Tibial nerve (tissue), 3 donors: ENCODE results near the genes KRTAP27-1, KRTAP19-3 and KRTAP19-8.

GRCh38 chr21:29299277-29299880, 657 bp downstream of the BACH1 start:
- PRO-cap = bidirectional peak, plus-strand start at chr21:29299377, minus-strand start at chr21:29299204
- RAMPAGE, long total RNA, 3 experiments = start-site peak on the plus strand in 1 of 3 experiments, at chr21:29299402-29299436 at its widest, 21 reads per replicate

GRCh38 chr21:29332500-29333343, 34.0 kb downstream of the BACH1 start:
- PRO-cap = no peak
- RAMPAGE, long total RNA, 3 experiments = no peak in any of the 3 experiments

DNA sequence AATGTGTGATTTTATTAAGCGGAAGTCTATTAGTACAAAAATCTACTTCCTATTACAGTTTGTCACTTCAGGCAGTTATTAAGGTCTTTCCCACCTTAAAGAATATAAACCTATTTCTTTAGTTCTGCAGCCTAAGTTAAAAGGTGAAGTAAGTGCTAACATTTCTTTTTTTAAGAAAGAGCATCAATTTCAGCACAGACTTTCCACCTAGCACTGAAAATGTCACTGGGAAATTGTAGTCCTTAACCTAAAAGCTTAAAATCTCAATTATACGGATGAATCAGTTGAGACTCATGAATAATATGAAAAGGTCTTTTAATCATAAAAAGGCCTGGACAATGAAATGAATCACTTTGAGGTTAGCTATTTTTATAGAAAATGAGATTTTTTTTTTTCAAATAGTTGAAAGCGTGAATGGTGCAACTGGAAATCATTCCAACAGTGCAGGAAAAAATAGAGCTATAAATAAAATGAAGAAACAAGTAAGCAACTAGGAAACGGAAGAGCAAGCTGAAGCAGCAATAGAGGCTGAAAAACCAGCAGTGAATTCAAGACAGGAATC, 142.8 kb downstream of the BACH1 start:
- PRO-cap = no peak
- RAMPAGE, long total RNA, 3 experiments = no peak in any of the 3 experiments

- PRO-cap = no peak
- RAMPAGE, long total RNA, 3 experiments = no peak in any of the 3 experiments
These were observed at the start of gene KRTAP27-1 for GRCh38 chr21:30337518-30338048. Gene KRTAP27-1, minus strand, starts transcription at chr21:30337694.

GRCh38 chr21:30491930-30492212, at the start of gene KRTAP19-3:
Gene KRTAP19-3, minus strand, starts transcription at chr21:30492013.
- PRO-cap = no peak
- RAMPAGE, long total RNA, 3 experiments = no peak in any of the 3 experiments

DNA sequence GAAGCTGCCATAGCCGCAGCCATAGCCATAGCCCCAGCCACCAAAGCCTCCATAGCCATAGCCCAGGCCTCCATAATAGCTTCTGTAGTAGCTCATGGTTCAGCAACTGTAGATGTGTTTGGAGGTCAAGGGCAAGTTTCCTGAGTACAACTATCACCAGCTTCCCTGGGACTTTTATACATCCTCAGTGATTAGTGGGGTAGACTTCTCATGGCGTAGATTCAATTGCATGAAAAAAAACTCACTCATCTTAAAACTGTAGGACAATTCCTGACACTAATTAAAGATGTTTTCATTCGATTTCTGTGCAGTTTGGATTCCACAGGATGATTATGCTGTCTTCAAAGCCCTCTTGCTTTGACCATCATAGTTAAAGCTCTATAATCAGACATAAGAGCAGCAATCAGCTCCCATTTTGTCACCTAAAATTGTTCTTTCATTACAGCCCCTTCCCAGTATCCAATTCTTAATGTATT, at the start of gene KRTAP19-8:
KRTAP19-8 (minus strand) TSS at position 129 of the 476 bp plus-strand sequence.
- PRO-cap = no peak
- RAMPAGE, long total RNA, 3 experiments = no peak in any of the 3 experiments

DNA sequence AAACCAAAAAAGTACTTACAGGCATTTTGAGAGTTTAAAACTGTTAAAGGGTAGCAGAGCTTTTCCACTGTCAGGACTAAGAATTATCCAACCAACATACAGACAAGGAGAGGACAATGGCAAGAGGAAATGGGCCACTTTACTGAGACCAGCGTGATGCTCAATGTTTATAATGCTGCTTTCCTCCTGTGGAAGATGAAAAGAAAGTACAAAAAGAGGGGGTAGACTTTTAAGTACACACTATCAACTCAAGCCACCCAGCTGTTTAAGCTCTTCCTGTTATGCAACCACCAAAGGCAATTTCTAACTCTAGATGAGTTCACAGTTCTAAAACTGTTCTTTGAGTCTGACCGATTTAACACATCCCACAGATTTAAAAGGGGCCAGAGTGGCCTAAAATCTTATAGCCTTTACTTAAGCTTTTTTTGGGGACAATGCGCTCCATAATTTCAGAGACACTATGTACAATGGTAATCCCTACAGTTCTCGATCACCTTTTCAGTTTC, 120.9 kb upstream of the KRTAP19-8 start:
- PRO-cap = no peak
- RAMPAGE, long total RNA, 3 experiments = no peak in any of the 3 experiments

GRCh38 chr21:31174031-31174804, 135.9 kb upstream of the KRTAP19-8 start:
- PRO-cap = no peak
- RAMPAGE, long total RNA, 3 experiments = no peak in any of the 3 experiments

DNA sequence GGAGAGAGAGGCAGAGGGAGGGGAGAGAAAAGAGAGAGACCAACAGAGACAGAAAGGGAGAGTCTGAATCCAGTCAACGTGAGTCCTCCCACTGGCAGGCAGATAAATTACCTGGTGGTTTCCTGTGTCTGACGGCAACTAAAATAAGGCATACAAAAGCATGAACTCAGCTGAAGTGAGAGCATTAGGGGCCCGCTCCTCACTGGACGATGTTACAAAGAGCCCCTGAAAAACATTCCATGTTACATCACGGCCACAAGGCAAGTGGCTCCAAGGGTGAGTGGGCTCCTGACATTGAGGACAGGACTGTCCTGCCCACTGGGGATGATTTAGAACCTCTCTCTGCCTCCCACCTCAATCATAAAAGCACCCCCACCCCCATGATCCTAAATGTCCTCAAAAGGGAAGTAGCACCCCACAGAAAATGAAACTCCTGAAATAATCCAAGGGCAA, 66.7 kb upstream of the TIAM1 start:
- PRO-cap = no peak
- RAMPAGE, long total RNA, 3 experiments = no peak in any of the 3 experiments

DNA sequence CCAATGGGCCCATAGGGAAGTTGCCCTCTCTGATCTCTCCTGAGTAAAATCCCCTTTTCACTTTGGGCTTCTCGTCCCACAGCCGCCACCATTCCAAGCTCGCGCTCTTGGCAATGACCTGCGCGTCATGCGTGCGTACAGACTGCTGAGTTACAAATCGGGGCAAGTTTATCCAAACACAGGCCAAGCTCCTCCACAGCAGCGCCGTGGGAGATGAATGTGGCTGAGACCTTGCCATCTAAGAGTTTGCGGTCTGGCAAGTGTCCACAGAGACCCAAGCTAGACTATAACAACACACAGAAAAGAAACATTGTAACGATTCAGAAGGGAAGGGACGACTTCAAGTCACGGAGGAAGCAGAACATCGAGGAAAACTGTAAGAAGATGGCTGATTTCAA, 116.3 kb upstream of the SOD1 start:
- PRO-cap = no peak
- RAMPAGE, long total RNA, 3 experiments = no peak in any of the 3 experiments

DNA sequence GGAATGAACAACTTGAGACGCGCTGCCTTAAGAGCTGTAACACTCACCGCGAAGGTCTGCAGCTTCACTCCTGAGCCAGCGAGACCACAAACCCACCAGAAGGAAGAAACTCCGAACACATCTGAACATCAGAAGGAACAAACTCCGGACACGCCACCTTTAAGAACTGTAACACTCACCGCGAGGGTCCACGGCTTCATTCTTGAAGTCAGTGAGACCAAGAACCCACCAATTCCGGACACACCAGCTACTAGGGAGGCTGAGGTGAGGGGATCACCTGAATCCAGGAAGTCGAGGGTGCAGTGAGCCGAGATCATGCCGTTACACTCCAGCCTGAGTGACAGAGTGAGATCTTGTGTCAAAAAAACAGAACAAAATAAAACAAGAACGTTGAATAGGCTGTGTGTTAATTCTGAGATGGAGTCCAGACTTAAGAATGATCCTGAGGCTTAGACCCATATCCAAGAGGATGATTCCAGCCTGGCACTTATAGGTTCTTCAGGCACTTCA, 4.3 kb upstream of the SOD1 start:
- PRO-cap = no peak
- RAMPAGE, long total RNA, 3 experiments = no peak in any of the 3 experiments

GRCh38 chr21:31673633-31674854, 14.6 kb downstream of the SOD1 start:
- PRO-cap = no peak
- RAMPAGE, long total RNA, 3 experiments = no peak in any of the 3 experiments

- PRO-cap = no peak
- RAMPAGE, long total RNA, 3 experiments = no peak in any of the 3 experiments
These were observed 75.6 kb downstream of the HUNK start for GRCh38 chr21:31948289-31948998.

- PRO-cap = no peak
- RAMPAGE, long total RNA, 3 experiments = no peak in any of the 3 experiments
These were observed 22.1 kb downstream of the MIS18A start for GRCh38 chr21:32256750-32257234.

DNA sequence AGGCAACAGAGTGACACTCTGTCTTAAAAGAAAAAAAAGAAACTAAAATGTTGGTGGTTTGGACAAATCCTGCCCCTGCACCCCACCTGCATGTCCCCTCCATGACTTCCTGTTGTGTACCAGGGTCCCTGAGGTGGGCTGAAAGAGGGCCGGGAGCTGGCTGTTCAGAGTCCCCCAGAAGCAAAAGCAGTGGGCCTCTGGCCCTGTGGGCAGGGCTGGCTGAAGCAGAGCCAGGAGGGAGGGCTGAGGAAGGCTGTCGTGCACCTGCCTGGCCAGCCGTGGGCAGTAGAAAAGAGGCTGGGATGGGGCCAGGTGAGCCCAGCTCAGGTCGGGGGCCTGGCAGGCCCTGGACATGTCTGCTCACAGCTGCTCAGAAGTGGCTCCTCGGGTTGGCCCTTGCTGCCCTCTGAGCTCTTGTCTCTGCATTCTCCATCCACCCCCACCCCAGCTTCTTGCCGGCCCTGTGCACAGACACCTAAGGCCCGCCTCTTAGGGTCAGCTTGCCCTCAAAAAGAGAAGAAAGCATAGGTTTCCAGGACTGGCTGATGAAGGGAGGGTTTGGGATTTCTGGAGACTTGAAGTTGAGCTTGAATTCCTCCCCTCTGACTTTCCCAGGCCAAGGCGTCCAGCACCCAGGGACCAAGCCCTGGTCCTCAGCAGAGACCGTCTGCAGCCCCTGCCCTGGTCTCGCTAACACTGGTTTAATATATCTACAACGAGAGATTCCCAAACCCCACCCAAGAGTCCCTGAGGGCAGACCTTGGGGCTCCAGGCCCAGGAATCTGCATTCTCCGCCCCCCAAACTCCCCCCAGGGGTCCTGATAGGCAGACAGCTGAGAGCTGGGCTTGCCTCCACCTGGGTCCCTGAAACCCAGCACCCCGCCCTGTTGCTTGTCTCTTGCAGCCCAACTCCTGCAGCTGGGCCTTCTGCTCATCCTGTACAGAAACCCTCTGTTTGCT, 59.9 kb downstream of the TCP10L start:
- PRO-cap = no peak
- RAMPAGE, long total RNA, 3 experiments = no peak in any of the 3 experiments

- PRO-cap = no peak
- RAMPAGE, long total RNA, 3 experiments = start-site peak on the minus strand in 1 of 3 experiments, at chr21:32533614-32533748 at its widest, 6 reads per replicate
These were observed 52.1 kb downstream of the TCP10L start for GRCh38 chr21:32532987-32533935.

- PRO-cap = no peak
- RAMPAGE, long total RNA, 3 experiments = no peak in any of the 3 experiments
These were observed 53.4 kb downstream of the SYNJ1 start for GRCh38 chr21:32674281-32674928.

GRCh38 chr21:33070903-33071839, 1.2 kb downstream of the OLIG1 start:
- PRO-cap = no peak
- RAMPAGE, long total RNA, 3 experiments = no peak in any of the 3 experiments

DNA sequence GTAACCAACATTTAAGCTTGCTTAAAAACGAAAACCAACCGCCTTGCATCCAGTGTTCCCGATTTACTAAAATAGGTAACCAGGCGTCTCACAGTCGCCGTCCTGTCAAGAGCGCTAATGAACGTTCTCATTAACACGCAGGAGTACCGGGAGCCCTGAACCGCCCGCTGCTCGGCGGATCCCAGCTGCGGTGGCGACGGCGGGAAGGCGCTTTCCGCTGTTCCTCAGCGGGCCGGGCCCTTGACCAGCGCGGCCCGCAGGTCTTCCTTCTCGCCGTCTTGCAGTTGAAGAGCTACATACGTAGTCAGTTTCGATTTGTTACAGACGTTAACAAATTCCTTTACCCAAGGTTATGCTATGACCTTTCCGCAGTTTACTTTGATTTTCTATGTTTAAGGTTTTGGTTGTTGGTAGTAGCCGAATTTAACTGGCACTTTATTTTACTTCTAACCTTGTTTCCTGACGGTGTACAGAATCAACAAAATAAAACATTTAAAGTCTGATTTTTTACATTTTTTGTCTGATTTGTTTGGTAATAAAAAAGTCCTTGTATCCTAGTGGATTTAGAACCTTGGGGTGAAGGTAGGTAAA, 2.1 kb downstream of the OLIG1 start:
- PRO-cap = no peak
- RAMPAGE, long total RNA, 3 experiments = no peak in any of the 3 experiments

DNA sequence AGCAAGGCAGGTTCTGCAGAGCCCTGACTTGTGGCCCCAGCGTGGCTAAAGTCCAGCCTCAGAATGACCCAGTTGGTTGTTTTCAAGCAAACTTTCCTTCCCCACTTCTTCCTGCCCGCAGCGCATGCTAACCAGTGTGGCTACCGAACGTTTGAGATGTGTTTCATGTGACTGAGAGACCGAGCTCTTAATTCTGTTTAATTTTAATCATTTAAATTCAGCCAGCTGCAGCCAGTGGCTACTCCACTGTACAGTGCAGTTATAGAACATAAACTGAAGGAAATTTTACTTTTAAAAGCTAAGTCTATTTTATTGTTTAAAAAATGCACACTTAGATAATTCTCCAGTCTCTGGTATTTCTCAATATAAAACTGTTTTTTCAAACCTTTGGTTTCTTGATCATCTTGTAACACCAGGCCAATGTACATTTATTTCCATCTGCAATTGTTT, 6.0 kb upstream of the IL10RB start:
- PRO-cap = no peak
- RAMPAGE, long total RNA, 3 experiments = no peak in any of the 3 experiments